ENCODE measurements around the genes NID1, GPR137B, ERO1B and PLD5.

GRCh38 chr1:235648286-235648817 is 1.2 kb downstream of the GNG4 start:
- PRO-cap = no peak

DNA sequence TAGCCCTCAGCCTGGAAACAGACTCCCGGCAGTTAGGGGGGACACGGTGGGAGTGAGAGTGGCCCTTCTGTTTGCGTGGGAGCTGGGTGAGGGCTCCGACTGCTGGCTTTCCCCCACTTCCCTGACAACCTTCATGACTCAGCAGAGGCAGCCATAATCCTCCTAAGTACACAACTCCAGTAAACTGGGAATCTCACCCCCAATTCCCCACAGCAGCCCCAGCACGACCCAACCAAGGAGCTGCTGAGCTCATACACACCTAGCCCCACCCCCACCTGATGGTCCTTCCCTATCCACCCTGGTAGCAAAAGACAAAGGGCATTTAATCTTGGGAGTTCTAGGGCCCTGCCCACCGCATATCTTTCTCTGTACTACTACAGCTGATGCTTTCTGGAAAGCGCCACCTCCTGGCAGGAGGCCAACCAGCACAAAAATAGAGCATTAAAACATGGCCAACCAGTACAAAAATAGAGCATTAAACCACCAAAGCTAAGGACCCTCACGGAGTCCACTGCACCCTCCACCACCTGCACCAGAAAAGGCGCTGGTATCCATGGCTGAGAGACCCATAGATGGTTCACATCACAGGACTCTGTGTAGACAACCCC is 21.0 kb downstream of the LYST start:
- PRO-cap = no peak

DNA sequence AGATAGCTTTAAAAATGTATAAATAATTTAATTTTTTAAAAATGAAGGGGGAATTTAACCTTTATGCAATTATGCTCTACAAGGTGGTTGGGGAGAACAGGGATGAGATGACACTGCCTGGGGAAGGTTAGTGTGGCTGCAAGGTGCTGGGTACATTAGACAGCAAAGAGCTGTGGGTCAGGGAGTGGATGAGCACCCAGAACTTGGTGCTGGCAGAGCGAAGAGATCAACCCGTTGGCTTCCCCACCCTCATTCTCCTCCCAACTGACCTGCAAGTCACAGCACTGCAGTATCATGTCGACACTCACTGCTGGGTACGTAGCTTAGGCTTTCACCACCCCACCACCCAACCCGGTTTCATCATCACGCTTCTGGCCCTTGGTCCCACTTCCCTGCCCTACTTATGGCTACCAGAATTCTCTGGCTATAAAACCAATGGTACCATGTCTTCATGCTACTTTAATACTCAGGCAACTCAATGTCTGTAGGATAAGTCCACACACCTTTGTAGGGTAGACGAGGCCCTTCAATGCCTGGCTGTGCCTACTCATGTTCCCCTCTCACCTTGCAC is 73.6 kb upstream of the LYST start:
- PRO-cap = no peak

DNA sequence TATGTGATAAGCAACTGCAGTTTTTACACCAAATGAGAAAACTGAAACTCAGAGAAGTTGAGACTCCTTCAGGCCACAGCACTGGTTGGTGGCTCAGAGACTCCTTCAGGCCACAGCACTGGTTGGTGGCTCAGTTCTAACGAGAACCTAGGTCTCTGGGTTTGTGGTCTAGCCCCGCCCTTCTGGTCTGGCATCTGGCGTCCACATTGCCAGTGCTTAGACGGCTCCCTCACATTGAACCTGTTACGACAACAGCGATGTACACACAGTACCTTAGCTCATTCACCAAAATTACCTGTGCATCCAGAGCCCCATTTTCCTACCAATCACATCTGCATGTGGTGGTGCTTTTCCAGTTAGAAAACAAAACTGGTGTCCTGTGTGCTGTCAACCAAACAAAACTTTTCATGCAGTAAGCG is 66.1 kb downstream of the NID1 start:
- PRO-cap = no peak

- PRO-cap = bidirectional peak, plus-strand start at chr1:236065335, minus-strand start at chr1:236065090
Observed at GRCh38 chr1:236064995-236065670, at the start of gene NID1. NID1 (minus strand) TSS chr1:236065090.

DNA sequence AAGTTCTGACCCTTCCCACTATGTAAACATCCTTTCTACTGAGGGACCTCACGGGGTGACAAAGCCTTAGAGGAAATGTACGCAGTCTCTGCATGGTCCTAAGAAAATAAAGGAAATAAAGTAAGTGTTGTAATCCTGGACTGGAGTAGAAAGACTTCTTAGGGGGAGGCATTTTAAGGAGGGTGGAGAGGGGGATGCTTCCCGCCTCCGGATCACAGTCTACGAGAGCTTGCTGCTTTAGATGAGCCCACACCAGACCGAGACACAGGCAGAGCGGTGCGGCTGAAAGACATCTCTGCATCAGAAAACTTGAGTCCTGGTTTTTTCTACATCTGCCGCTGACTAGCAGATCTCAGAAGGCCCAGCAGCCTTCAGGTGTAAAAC is 22.3 kb upstream of the GPR137B start:
- PRO-cap = no peak

GRCh38 chr1:236141850-236142656 is at the start of gene GPR137B:
GPR137B (plus strand) TSS chr1:236142539.
- PRO-cap = unidirectional peak, minus-strand start at chr1:236142052; unidirectional peak, plus-strand start at chr1:236142553

GRCh38 chr1:236150431-236150908 is 8.1 kb downstream of the GPR137B start:
- PRO-cap = no peak

- PRO-cap = no peak
Observed at GRCh38 chr1:236206746-236207021, 64.3 kb downstream of the GPR137B start.

DNA sequence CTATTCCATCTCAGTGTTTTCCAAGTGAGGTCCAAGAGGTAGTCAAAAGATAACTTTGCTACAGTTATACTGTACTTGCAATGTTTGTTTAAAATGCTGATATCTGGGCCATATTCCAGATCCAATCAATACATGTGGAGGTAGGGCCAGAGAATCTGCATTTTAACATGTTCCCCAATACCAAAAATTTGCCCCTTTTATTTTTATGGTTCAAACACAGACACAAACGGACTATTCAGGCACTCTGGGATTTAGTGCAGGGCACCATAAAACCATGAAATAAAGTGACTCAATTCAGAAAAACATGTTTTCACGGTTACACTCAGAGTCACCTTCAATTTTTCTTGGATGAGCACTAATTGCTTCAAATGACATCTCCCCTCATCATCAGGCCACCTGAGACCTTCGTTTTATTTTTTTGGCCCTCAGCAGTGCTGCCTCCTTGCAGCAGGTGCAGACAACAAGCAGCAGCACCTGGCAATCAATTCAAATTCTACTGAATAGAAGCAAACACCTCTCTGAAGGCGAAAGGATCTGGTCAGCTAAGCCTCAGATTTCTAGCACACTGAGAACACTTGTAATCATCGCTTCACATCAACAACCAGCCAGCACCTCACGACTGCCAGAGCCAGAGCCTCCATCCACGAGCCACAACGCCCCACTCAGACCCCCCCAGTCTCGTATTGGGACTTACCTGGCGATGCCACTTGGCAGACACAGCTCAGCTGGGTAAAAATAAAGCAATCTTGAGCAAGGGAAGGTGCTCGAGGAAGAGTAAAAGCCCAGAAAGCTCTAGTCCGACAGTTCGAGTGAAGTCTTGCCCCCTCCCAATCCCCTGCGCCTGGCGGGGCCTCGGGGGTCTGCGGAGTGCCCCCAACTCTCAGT is 1.1 kb downstream of the ERO1B start:
- PRO-cap = no peak

GRCh38 chr1:236281835-236282911 is at the start of gene ERO1B:
ERO1B (minus strand) TSS chr1:236281958.
- PRO-cap = bidirectional peak, plus-strand start at chr1:236282095, minus-strand start at chr1:236281958

DNA sequence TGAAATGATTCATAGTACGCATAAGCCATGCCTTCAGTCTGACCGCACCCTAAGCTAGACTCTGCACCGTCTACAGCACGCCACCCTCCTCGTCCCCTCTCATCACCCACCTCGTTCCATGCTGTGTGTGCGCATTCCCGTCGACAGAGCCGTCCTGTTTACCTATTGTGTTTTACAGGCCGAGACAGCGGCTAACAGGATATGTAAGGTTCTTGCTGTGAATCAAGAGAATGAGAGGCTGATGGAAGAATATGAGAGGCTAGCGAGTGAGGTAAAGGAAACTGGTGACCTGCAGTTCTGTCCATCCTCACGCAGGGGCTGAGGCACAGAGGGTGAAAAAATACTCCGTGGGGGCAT is 50.6 kb downstream of the ACTN2 start:
- PRO-cap = no peak

DNA sequence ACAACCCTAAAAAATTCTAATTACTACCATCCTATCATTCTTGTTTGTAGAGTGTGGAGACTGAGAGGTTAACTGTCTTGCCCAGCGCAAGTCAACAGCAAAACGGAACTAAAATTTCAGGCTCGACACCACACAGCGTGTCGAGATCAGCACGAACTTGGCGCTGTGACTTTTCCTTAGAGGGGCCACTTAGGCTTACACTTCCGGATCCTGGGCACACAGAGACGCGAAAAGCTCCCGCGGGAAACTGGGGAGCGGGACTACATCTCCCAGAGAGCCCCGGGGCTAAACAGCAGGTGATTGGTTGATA is 245 bp upstream of the MTR start:
- PRO-cap = bidirectional peak, plus-strand start outside the sequence, minus-strand start at position 199 of the sequence

DNA sequence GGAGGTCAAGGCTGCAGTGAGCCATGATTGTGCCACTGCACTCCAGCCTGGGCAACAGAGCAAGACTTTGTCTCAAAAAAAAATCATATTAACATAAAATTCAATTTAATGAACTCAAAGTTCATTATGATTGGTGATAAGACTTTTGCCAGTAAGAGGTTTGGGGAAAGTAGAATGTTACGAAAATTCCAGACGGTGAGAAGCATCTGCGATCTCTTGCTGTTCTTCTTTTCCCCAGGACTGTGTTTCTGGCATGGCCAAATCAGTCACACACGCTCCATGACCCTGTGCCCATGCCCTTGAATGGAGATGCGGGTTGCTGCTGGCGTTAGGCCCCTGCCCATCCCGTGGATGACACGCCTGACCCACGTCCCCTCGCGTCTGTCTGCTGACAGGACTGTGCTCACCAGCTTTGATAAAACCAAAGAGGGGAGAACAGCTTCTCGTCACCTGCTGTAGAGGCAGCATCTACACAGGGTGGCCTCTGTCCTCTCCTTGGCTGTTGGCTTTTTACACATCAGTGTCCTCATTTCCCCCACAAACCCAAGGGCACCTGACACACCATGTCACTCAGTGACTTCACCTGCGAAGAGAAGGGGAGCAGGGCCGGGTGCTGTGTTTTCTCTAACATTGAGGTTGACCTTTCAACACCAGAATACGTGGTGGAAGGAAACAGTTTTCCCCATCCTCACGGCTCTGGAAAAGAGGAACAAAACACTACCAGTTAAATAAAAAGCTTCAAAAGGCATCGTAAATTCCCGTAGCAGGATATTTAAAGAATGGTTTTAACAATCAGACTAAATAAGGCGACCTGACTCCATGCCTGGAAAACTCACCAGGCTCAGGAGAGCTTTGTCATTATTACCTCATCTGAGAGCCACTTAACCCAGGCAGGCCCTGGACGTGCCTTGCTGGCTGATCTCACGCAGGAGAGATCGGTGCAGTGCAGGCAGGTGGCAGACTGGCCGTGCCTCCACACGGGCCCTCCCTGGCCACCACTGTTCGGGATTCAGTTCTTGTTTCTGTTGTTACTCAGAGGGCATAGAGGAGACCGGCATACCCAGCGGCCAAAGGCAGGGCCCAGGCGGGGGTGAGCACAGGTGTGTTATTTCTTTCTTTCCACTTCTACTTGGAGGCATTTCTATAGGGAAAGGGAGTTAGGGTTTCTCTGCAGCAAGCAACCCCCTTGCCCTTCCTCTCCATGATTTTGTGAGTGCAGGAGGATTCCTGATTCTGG is 6.7 kb downstream of the MT1HL1 start:
- PRO-cap = bidirectional peak, plus-strand start at position 409 of the sequence, minus-strand start at position 242 of the sequence; bidirectional peak, plus-strand start at position 928 of the sequence, minus-strand start at position 698 of the sequence; bidirectional peak, plus-strand start at position 1,070 of the sequence, minus-strand start at position 1,000 of the sequence

- PRO-cap = no peak
Observed at GRCh38 chr1:237045131-237045602, 3.2 kb downstream of the RYR2 start.

GRCh38 chr1:237838357-237839117 is 52.2 kb downstream of the ZP4 start:
- PRO-cap = unidirectional peak, plus-strand start at chr1:237838933

DNA sequence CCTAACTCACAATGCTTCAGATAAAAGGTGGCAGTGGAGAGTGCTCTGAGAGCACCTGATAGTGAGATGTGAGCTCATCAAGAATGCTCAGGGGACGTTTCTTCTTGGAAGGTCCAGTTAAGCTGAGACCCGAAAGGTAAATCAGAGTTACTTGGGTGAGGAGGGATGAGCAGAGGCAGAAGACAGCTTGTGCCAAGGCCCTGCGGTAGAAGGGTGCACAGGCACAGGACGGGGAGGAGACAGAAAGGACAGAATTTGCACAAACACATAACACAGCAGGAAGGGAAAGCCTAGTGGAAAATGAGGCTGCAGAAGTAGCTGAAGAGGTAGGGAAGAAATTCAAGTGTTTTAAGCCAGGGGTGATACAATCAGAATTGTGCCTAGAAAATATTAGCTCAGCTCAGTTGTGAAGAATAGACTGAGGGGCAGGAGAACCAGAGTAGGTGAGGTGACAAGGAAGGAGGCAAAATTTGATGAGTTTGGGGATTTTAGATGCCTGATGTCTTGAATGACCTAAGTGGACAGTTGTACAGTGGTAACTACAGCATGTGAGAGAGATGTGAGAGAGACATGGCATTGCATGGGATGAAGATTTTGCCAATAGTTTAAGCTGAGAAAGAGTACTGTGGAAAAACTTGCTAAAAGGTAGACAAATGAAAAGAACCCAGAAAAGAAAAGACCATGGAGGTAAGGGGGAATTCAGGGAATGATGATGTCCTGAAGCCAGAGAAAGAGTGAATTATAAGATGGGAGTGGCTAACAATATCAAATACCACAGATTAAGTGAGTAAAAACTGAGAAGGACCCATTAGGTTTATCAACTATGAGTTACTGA is 328.2 kb downstream of the CHRM3 start:
- PRO-cap = no peak

GRCh38 chr1:240649523-240650151 is 37.7 kb upstream of the GREM2 start:
- PRO-cap = no peak

GRCh38 chr1:241503961-241504493 is 15.5 kb downstream of the FH start:
- PRO-cap = no peak

GRCh38 chr1:242523857-242525073 is at the start of gene PLD5:
PLD5 (minus strand) TSS chr1:242524697.
- PRO-cap = no peak

Measured in cardiac septum (tissue), 1 donor.